Metanephros (tissue), 2 donors: Measurements from ENCODE around the gene ASXL2.

- RAMPAGE, long total RNA = no peak
These were observed 5.9 kb downstream of the ITSN2 start for GRCh38 chr2:24354456-24354848.

DNA sequence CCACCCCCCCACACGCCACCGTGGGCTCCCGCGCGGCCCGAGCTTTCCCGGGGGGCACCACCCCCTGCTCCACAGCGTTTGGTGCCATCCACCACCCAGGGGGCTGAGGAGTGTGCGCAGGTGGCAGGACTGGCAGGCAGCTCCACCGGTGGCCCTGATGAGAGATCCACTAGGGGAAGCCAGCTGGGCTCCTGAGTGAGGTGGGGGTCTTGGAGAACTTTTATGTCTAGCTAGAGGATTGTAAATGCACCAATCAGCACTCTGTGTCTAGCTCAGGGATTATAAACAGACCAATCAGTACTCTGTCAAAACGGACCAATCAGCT, 42.9 kb upstream of the ITSN2 start:
- RAMPAGE, long total RNA = no peak

- RAMPAGE, long total RNA = no peak
These were observed 1.3 kb upstream of the NCOA1 start for GRCh38 chr2:24489464-24490457.

DNA sequence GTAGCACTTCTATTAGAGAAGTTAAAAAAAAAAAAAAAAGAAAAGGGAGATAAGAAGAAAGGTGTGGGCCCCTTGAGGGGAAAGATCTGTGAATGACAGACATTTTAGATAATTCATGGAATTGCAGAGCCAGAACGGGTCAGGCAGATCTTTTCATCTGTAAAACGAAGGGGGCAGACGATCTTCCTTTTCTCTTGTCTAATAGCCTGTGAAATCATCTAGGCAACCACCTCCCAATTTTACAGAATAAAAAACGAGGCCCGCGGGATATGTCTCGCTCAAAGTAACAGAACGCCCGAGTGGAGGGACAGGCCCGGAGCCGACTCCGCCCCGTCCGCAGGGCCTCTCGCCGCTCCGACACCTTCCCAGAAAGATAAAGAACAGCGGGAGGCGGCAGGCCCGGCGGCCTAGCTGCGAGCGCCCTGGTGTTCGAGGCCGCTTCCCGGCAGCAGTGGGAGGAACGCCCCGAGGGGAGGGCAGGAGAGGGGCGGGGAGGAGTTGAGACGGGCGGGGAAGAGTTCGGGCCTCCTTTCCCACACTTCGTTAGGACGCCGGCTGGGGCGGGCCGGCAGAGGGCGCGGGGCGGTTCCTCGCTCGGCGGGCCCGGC, 492 bp upstream of the NCOA1 start:
- RAMPAGE, long total RNA = no peak

DNA sequence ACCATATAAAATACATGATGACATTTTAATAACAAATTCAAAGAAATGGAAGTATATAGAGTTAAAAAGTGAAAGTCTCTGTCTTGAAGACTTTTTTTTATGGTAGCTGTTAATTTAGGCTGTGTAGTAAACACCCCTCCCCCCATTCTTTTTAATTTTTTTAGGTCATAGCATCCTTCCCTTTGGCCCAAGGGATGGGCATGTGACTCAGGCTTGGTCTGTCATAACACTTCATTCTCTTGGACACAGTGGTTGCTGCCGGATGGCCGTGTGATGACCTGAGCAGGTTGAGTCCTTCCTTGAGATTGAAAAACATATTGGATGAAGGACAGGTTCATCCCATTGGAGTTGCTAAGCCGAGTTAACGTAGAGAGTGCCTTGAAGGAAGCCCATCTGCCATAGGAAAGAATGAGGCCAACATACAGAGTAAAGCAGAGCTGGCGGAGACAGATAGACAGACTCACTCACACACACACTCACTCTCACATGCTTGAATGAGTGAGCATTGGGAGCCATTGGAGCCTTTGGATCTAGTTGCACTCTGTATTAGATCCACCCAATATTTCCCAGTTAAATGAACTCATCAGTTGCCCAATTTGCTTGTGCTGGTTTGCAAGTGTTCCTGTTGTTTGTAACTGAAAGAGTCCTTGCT, 14.6 kb downstream of the NCOA1 start:
- RAMPAGE, long total RNA = no peak

- RAMPAGE, long total RNA = no peak
These were observed 72.8 kb downstream of the PTRHD1 start for GRCh38 chr2:24720309-24720855.

DNA sequence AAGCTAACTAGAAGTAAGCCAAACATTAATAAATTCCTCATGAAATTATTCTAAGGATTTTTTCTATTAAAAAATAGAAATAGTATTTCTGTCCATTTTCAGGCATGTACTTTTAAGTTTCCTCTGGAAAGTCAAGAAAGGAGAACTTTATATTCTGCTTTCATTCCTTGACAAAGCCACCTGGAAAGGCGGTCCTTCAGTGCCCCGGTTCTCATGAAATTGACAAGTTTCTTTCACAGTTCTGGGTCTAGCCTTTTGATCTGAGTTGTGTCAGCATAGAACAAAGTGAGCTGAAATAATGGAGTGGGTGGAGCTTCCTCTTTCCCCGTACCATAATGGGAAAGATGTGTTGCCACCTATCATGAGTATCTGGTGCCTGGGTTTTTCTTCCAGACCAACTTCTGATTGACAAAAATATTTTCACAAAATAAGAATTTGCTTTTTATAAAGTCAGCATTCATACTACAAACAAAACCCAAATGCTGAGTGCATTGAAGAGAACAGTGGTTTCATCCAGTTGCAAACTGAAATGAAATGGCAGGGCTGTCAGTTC, 49.3 kb downstream of the PTRHD1 start:
- RAMPAGE, long total RNA = no peak

DNA sequence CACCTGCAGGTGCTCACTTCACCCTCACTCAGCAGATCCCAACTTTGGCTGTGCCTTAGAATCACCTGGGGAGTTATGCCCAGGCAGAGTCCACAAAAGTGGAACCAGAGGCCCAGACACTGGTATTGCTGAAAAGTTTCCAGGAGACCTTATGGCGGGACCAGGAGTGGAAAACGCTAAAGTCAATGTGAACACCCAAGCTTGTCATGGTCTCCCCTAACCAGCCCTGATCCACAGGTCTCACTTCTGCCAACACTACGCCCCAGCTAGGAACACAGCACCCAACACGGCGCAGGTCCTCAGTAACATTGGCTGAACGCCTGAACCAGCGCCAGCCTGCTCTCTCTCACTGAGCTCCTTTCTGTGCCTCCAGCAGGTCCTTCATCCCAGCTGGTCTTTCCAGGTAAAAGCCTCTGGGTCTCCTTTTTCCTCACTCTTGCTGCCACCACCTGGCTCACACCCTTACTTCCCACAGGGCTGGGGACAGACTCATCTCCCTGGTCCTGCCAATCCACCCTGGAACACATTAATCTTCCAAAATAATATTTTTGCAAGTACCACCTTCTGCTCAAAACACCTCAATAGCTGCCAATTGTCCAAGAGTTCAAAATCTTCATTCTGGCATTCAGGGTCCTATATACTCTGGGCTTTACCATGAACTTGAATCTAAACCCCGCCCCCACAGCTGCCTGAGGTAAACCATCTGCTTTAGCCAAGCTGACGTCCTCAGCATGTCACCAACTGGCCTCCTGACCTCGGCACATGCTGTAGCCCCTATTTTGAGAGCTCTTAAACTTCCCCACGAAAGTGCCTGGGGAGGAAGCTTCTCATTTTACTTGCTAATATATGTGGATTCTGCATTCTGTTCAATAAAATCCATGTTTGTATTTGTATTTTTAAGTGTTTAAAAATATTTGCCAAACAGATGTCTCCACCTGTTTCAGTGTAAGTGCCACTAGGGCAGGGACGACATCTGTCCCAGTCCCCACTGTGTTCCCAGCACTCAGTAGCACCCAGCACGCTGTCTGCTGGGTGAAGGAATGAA, 34.5 kb downstream of the ADCY3 start:
- RAMPAGE, long total RNA = no peak

DNA sequence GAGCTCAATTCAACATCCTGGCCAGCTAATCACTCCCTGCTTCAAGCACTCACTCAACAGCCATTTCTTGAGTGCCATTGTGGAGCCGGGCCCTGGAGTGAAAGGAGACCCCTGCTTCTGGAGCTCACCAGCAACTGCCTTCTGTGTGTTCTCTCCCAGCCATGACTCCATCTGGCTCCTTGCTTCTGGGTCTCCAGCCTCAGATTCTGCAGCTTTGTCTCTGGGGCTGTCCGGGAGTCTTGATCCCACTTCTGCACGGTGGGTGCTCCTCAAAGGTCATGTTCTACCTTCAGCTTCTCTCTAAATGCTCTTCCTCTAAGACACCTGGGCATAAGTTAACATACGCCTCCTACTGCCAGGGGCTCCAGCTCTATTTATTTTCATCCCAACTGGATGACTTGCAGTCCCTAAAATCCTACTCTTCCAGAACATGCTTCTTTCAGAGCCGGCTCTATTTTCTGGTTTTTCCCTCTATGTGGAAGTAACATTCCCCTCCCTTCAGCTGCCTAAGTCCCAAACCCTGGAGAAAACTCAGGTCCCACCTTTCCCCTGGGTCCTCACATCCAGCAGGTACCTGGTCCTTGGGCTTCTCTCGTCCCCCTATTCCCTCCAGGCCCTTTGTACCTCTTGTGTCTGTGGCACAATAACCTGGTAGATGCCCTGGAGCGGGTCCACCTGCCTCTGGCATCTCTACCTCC, 14.2 kb downstream of the DNMT3A start:
- RAMPAGE, long total RNA = no peak

DNA sequence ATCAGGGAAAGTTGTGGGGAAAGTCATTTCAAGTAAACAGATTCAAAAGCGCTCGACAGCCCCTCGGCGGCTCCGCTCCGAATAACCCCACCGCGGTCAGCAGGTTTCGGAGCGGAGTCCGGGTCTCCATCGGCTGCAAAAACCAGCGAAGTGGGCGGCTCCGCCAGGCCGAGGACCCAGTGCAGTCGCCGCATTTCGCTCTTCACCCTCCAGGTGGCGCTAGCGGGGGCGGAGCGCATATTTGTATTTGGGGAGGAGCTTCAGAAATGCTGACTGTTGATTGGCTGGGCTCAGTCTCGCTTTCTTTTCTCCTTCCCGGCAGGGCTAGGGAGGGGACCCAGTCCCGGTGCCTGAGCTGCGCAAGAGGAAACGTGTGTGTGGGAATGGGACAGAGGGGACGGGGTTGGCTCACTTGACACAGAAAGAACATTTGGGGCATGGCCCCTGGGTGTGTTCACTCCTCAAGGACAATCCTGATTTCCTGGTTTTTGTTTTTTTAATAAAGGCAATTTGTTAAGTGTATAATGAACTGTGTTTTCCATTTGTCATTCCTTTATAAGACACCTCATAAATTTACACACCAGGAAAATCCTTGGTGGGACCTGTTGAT, 20.3 kb upstream of the DNMT3A start:
- RAMPAGE, long total RNA = no peak

DNA sequence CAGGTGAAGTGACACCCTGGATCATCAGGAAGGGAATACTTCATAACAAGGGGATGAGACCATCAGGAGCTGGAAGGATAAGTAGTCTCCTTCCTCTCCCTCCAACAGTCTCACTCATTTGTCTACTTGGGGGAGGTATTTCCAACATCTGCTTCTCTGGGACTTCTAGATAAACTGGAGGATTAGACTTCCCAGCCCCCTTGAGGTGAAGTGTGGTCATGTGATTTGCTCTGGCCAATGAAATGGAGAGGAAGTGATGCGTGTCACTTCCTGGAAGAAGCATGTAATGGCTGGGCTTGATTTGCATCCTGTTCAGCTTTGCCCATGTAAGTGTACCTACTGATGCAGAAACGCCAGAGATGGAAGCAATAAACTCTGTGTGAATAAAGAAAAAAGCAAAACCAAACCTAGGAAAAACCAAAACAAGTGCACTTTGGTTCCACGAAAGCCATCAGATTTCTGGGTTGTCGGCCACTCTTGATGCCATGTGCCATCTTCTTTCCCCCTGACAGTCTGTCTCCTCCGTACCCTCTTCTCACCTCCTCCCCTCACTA, 76.1 kb upstream of the DNMT3A start:
- RAMPAGE, long total RNA = no peak

GRCh38 chr2:25673688-25674330, 432 bp upstream of the DTNB start:
- RAMPAGE, long total RNA = no peak

DNA sequence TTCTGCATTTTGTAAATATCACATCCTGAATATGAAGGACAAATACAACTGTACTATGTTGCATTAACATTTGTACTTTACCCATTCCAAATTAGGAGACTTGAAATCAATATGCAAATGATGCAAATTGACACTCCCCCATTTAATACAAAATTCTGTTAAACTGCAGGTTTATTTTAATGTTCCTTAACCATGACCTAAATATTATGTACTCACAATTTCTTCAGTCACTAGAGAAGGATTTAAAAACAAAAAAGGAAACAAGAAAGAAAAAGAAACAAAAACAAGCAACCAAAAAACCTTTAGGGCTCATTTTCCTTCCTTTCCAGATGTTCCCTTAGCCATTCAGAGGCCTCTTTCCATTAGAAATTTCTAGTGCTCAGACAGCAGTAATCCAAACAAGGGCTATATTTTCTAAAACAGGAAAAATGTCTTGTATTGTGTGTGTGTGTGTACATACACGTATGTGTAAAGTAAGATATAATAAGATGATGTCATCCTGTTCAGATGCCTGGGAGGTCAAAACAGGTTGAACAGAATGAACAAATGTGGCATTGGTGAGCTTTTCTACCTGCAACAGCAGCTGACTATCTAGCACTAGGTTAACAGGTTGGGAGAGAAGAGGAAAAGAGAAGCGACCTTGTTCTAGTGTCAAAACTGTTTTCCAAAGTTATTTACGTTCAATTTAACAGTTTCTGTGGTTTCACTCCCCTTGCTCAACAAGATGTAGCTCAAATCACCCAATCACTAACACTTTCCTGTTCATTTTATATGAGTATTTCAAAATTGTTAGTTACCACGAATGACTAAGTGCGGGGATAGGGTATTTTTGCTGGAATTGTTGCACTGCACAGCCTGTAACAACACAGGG, 67.2 kb upstream of the DTNB start:
- RAMPAGE, long total RNA = no peak

GRCh38 chr2:25822109-25823059, 55.9 kb downstream of the ASXL2 start:
- RAMPAGE, long total RNA = no peak

- RAMPAGE, long total RNA = no peak
These were observed at the start of gene ASXL2 for GRCh38 chr2:25877988-25878919. Gene ASXL2, minus strand, starts transcription at chr2:25878487.

DNA sequence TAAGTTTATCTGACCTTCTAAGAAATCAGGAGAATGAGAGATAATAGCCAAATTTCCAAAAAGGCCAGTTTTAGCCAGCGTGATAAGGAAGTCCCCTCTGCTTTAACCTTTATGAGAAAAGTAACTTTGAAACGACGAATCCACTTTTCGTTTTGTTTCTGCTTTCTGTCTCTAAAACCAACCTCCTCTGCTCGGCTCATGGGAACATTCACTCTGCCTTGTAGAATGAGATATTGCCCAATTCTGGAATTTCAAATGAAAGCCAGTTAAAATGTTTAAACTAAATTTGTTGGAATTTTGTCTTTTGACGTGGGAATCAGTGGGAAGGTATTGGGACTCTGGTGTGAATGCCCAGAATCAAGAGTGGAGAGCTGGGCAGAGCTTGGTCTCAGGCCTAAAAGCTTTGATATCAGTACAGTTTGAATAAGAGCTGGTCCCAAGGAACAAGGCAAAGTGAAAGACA, 17.5 kb upstream of the RAB10 start:
- RAMPAGE, long total RNA = no peak

DNA sequence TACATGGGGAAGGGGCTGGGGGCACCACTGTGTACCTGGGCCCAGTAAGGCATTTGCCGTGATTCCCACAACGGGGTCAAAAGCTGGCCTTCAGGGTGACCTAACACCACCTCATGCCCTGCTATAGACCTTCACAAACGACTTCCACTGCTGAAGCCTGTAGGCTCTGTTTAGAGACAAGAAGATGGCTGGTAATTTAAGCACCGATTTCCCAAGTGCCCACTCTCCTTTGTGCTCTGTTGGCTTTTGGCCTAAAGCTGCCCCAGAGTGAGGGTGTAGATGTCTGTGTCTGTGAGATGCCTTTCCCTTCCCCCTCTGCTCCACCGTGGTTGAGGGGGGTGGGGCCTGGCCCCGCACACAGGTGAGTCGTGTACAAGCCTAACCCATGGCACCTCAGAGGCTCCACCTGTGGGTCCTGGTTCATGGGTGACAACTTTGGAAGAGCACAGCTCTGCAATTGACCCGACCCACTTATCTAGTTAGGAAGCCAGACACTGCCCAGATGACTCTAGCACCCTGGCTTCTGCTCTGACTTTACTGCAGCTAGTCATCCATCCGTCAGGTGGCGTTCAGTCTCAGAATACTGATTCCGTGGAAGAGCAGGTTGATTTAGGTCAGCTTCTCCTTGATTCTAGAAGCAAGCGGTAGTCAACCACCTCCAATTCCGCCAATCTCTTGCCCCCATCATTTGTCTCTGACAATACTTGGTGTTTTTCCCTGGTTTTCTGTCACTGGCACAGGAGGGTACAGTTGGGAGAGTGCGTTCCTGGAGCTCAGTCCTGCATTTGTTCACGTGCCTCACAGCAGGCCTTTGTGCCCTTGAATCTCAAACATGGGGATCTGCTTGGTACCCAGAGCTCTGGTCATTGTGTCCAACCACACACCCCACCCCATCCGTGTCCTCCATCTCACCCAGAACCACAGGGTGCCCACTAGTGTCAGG, 15.9 kb downstream of the GAREM2 start:
- RAMPAGE, long total RNA = no peak

- RAMPAGE, long total RNA = no peak
These were observed 18.9 kb downstream of the GAREM2 start for GRCh38 chr2:26191686-26192256.

DNA sequence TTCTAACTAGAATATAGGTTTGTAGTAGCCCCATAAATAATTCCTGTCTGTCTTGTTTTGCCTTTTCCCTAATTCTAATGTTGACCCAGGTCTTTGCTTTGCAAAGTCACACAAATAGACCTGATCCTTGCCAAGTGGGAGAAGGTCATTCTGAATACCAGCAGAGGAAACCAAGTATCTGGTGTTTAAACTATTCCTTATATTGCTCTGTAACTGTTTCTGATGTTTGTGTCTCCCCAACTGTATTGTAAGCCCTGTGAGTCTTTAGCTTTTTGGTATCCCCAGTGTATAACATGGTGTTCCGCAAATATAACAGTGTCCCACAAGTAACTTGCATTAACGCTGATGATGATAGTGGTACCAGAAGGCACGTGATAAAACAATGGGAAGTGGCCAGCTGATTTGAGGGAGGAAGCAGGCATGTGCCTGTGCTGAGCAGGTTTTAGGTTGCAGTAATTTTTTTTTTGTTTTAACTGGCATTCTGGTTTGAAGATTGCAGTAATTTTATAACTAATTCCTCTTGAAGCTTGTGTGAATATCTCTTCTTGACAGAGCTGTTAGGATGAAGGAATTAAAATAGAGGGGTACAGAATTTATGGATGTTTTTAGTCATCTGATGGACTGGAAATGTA, 11.2 kb downstream of the HADHB start:
- RAMPAGE, long total RNA = no peak

GRCh38 chr2:26416115-26416607, 14.4 kb downstream of the DRC1 start:
- RAMPAGE, long total RNA = no peak